Foreskin fibroblast (primary cell): Measurements from ENCODE around the gene TMEM263.

DNA sequence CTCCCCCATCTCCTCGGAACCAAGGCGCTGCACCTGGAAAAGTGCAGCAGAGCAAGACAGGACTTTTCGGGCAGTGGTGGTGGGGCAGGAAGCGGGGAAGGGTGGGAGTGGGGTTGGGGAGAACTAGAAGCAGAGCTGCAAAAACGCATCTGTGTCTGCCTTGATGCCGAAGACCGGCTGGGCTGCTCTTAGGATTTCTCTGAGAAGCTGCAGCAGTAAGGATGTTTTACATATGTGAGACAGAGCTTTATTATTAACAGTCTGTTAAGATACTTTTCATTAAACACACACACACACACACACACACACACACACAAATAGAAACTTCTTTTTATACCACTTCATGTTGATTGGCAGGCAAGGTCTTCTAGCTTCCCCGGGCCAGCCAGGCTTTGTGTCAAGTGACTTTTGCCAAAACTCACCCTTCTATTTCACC, 836 bp downstream of the C12orf75 start:
- RRBS = no CpG with 5 or more reads among the region's 8 CpGs

GRCh38 chr12:105459811-105460407, 129.4 kb downstream of the C12orf75 start:
- RRBS = 33% methylated on average over 2 of the region's 6 CpGs

GRCh38 chr12:105485190-105485697, 154.8 kb downstream of the C12orf75 start:
- RRBS = no CpG with 5 or more reads among the region's 10 CpGs

DNA sequence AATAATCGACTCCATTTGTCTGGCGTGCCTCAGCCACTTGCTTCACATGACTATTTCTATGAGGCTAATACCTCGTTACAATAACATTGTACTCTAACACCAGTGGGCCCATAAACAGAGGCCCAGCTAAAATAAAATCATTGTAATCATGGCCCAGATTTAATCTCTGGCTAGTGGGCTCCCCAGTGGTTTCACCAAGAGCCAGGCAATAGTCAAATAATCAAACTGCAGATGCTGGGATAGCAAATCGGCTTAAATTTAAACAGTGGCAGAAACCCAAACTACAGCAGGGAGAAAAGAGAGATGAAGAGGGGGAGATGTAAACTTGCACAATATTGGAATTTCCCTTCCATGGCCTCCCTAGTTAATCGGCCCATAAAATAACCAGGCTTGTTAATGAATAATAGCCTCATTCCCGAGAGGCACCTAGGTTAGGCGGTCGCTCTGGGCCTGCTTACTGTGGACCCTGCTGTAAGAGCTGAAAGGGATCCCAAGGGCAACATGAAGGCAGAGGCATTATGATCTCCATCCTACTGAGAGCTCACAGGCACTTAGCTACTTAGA, 116.2 kb downstream of the NUAK1 start:
- RRBS = no CpG with 5 or more reads among the region's 8 CpGs

GRCh38 chr12:106083867-106084346, 54.8 kb downstream of the NUAK1 start:
- RRBS = 60% methylated on average over 2 of the region's 11 CpGs

DNA sequence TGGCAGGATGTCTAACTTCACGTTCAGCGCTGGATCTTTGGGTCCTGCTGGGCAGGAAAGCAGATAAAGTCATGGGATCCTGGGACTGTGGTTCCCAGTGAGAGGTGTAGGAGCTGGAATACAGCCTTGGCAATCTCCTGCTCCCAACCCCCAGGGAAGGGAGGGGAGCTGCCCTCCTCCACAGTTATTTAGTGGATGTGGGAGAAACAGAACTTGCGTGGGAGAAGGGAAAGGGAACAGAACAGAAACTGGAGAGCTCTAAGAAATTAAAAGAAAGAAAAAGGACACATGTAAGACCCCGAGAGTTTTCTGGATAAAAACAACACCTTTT, 36.9 kb downstream of the NUAK1 start:
- RRBS = no CpG with 5 or more reads among the region's 4 CpGs

DNA sequence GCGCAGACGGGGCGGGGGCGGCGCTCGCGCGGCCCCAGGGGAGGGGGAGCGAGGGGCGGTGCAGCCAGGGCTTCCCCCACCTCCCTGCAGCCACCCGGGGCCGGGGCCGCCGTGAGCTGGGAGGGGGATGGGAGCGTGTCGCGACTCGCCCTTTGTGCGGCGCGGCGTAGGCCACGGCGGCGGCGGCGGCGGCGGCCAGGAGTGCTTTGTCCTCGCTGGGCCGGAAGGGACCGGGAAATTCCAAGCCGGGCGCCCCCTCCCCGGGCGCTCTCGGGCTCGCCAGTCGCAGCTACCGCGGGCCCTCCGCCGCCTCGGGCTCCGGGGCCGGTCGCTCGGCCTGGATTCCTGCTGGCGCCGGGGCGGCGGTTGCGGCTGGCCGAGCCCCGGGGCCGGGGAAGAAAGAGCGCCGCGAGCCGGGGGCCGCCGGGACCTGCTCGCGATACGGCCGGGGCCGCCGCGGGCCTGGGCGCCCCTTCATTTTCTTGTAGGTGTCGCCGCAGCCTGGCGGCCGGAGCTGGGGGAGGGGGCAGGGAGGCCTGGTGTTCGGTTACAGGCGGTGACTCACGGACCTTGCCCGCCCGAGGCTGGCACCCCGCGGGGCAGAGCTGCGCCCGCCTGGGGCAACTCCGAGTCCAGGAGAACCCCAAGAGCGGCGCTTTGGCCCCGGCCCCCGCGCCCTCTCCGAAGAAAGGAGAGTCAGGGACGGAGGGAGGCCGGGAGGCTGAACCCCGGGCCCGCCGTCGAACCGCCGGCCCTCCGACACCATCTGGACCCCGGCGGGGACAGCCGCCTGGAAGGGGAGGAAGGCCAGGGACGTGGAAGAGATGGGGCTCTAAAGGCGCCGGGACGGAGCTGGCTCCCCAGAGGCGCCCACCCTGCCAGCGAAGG, 512 bp upstream of the NUAK1 start:
- RRBS = 1% methylated on average over 41 of the region's 108 CpGs

GRCh38 chr12:106237882-106238236, 10.0 kb downstream of the CKAP4 start:
- RRBS = no CpG with 5 or more reads among the region's 6 CpGs

GRCh38 chr12:106249580-106250218, 1.9 kb upstream of the CKAP4 start:
- RRBS = no CpG with 5 or more reads among the region's 6 CpGs

GRCh38 chr12:106288391-106288784, 14.1 kb upstream of the TCP11L2 start:
- RRBS = no CpG with 5 or more reads among the region's 5 CpGs

GRCh38 chr12:106307159-106307616, 4.7 kb downstream of the TCP11L2 start:
- RRBS = no CpG with 5 or more reads among the region's 2 CpGs

GRCh38 chr12:106358199-106358851, 777 bp downstream of the POLR3B start:
- RRBS = no CpG with 5 or more reads among the region's 15 CpGs

- RRBS = no CpG with 5 or more reads among the region's 4 CpGs
These were observed 2.5 kb downstream of the POLR3B start for GRCh38 chr12:106360058-106360436.

GRCh38 chr12:106644847-106645573, 62.2 kb downstream of the RFX4 start:
- RRBS = no CpG with 5 or more reads among the region's 24 CpGs

DNA sequence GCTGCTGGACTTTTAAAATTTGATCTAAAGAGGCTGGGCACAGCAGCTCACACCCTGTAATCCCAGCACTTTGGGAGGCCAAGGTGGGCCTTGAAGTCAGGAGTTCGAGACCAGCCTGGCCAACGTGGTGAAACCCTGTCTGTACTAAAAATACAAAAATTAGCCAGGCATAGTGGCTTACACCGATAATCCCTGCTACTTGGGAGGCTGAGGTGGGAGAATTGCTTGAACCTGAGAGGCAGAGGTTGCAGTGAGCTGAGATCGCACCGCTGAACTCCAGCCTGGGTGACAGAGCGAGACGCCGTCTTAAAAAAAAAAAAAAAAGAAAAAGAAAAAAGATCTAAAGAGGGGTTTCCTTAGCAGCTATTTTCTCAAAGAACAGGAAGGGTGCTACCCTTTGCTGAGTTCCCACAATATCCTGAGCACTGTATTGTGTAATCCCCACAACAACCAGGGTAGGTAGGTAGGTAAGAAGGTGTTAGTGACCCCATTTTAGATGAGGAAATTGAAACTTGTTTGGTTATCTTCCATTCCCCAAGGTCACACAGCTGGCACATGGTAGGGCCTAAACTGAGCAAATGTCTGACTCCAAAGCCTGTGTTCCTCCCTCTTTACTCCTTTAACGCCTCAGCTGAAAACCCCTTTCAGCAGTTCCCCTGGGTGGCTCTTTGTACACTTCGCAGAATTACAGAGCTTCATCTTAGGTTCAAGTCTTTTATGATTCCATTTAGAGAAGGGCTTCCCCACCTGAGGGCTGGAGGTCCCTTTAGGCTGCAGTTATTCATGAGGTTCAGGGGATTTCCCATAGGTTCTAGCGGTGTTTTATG, 26.6 kb upstream of the RIC8B start:
- RRBS = no CpG with 5 or more reads among the region's 11 CpGs

- RRBS = no CpG with 5 or more reads among the region's 4 CpGs
These were observed 14.3 kb upstream of the RIC8B start for GRCh38 chr12:106759978-106760765.

GRCh38 chr12:106773841-106774196, 663 bp upstream of the RIC8B start:
- RRBS = 5% methylated on average over 5 of the region's 25 CpGs

- RRBS = no CpG with 5 or more reads among the region's 3 CpGs
These were observed 59.3 kb downstream of the RIC8B start for GRCh38 chr12:106833765-106834182.

GRCh38 chr12:106955589-106956498, at the start of gene TMEM263:
Gene TMEM263, plus strand, starts transcription at chr12:106955907.
- RRBS = 2% methylated on average over 31 of the region's 95 CpGs